Choroid plexus epithelial cell (primary cell): Measurements from ENCODE around the gene GGA3.

DNA sequence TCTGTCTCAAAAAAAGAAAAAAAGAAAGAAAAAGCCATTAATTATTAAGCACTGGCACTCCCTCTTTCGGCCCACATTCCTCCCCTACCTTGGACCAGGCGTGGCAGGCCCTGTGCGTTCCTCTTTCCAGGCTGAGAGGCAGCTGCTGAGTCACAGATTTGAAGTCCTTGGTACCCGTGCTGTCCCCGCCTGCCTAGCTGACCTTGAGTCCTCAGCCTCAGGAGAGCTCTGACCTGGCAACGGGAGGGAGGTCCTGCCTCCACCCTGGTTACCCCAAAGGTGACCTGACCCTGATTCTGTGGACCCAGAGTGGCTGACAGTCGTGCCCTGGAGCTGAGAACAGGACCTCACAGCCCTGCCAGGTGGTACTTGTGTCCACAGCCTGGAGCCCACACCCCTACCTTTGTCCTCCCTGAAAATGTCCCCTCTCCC is 4.3 kb downstream of the CDR2L start:
- RRBS: no CpG with 5 or more reads among the region's 7 CpGs

DNA sequence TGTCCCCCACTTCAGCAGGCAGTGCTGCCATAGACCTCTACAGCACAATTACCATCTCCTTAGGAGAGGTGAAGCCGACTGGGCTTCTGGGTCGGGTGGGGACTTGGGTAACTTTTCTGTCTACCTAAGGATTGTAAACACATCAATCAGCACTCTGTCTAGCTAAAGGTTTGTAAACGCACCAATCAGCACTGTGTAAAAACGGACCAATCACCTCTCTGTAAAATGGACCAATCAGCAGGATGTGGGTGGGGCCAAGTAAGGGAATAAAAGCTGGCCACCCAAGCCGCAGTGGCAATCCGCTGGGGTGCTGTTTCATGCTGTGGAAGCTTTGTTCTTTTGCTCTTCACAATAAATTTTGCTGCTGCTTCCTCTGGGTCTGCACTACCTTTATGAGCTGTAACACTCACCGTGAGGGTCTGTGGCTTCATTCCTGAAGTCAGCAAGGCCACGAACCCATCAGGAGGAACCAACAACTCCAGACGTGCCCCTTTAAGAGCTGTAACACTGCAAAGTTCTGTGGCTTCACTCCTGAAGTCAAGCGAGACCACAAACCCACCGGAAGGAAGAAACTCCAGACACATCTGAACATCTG is 12.7 kb downstream of the MRPL58 start:
- RRBS: no CpG with 5 or more reads among the region's 11 CpGs

- RRBS: no CpG with 5 or more reads among the region's 17 CpGs
Observed at GRCh38 chr17:75063925-75064772, 17.1 kb downstream of the KCTD2 start.

GRCh38 chr17:75088465-75088866 is 712 bp downstream of the SLC16A5 start:
- RRBS: no CpG with 5 or more reads among the region's 8 CpGs

DNA sequence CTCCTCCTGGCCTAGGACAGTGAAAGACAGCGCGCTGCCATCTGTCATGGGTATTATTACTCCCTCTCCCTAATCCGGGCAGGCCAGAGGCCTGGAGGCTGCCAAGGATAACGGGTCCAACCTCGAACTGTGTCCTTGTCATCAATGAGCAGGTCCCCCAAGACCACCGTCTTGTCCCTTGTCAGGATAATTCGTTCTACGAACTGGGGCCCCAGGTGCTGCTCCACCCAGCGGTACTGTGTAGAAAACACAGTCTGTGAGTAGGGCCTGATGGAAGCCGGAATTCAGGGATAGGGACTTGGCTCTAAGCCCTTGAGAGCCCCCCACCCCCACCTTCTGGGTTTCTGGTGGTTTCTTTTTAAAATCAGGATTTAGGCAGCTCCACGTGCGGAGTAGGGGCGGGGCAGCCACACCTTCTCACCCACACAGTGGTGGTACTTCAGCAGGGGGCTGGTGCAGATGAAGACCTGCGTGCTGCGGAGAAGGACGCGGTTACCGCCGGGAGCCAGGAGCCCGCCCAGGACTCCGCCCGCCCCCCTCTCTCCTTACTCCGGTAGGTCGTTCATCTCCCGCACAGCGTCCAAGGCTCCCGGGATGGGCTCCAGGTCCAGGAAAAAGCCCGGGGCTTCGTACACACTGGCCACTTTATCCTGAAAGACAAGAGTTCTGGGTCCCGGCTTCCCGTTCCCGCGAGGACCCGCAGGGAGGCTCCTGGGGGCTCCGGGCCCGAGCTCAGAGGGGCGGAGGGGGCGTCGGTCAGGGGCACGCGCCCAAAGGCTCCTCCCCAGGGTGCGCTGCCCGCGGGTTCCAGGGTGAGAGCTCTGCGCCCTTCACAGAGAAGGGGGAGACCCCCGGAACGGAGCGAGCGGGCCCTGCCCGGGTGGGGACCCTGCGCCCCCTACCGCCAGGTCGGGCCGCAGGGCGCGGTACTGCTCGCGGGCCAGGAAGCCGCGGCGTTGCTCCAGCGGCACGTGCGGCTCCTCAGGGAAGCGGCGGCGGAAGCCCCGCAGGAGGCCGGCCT is 600 bp downstream of the NT5C start:
- RRBS: 2% methylated on average over 12 of the region's 69 CpGs

DNA sequence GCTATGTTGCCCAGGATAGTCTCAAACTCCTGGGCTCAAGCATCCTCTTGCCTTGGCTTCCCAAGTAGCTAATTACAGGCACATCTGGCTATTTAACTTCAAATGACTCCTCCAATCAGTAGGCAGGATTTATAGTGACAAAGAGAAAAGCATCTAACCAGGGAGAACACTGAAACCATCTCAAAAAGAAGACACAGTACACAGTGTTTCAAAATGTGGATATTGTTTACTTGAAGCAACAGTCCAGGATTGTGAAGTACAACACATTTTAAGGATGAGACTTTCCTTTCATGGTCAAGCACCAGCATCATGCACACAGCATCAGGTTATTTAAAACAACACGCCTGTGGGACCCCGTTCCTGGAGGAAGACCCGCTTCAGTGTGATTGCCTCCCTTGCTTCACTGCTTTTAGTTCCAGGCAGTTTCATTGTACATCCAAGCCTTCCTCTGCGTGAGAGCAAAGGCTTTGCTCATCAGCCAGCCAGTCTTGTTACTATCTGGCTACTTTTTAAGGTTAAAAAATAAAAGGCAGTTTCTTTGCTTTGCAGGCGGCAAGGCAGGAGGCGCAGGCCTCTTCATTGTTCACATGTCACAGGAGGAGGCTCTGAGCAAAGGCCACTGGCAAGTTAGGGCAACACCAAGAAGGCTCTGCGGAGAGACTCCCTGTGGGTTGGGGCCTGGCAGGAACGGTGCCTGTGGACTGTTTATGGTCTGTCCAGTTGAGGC is 3.7 kb upstream of the NT5C start:
- RRBS: no CpG with 5 or more reads among the region's 8 CpGs

GRCh38 chr17:75234367-75234786 is 27.0 kb downstream of the GGA3 start:
- RRBS: no CpG with 5 or more reads among the region's 13 CpGs

DNA sequence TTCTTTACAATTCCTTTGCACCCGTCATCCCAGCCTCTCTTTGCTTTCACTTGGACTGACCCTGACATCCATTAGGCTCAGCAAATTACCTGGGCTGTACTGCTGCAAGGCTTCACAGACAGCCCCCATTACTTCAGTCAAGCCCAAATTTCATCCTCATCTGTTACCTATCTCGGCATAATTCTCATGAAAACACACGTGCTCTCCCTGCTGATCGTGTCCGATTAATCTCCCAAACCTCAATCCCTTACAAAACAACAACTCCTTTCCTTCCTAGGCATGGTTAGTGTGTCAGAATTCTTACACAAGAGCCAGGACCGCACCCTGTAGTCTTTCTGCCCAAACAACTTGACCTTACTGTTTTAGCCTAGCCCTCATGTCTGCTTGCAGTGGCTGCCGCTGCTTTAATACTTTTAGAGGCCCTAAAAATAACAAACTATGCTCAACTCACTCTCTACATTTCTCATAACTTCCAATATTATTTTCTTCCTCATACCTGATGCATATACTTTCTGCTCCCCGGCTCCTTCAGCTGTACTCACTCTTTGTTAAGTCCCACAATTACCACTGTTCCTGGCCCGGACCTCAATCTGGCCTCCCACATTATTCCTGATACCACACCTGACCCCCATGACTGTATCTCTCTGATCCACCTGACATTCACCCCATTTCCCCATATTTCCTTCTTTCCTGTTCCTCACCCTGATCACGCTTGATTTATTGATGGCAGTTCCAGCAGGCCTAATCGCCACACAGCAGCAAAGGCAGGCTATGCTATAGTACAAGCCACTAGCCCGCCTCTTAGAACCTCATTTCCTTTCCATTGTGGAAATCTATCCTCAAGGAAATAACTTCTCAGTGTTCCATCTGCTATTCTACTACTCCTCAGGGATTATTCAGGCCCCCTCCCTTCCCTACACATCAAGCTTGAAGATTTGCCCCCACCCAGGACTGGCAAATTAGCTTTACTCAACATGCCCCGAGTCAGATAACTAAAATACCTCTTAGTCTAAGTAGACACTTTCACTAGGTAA is 5.3 kb downstream of the GGA3 start:
- RRBS: no CpG with 5 or more reads among the region's 13 CpGs

DNA sequence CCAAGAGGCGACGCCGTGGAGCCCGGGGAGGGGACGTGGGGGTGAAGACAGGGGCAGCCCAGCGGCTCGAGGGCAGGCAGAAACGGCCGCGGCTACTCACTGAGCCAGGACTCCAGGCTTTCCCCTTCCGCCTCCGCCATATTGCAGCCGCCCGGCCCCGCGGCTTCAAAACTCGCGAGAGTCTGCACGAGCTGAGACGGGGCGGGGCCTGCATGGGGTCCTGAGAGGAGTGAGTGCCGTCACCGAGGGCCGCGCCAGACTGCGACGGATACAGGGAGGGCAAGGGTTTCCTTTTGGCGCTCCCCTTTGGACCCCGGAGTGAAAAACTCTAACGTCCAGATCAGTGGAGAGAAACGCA is at the start of gene GGA3:
GGA3 (minus strand) TSS at position 159 of the 358 bp plus-strand sequence.
- RRBS: 2% methylated on average over 4 of the region's 31 CpGs

- RRBS: under 1% methylated on average over 4 of the region's 35 CpGs
Observed at GRCh38 chr17:75393462-75394558, 11.7 kb downstream of the GRB2 start.

GRCh38 chr17:75404057-75404664 is 1.3 kb downstream of the GRB2 start:
- RRBS: no CpG with 5 or more reads among the region's 14 CpGs

- RRBS: no CpG with 5 or more reads among the region's 17 CpGs
Observed at GRCh38 chr17:75494247-75494881, 21.0 kb downstream of the CASKIN2 start.

GRCh38 chr17:75511516-75512615 is 3.5 kb downstream of the CASKIN2 start:
- RRBS: no CpG with 5 or more reads among the region's 13 CpGs

- RRBS: 9% methylated on average over 4 of the region's 13 CpGs
Observed at GRCh38 chr17:75514215-75514750, 1.1 kb downstream of the CASKIN2 start.

GRCh38 chr17:75517311-75518202 is 1.2 kb downstream of the TSEN54 start:
- RRBS: 6% methylated on average over 1 of the region's 11 CpGs

DNA sequence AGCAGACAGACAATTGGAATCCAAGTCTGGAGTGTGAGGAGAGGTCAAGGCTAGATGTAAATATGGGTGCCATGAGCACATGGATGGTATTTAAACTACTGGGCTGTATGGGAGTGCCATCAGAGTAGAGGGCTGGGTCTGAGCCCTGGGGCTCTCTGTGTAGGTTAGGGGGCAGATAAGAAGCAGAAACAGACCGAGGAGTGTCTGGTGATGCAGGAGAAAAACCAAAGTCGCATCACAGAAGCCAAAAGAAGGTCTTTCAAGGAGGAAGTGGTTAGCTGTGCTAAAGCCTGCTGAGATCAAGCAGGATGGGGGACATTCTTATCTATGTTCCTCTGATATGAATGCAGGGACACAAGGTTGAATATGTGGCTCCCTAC is 1.9 kb downstream of the TSEN54 start:
- RRBS: no CpG with 5 or more reads among the region's 2 CpGs

- RRBS: no CpG with 5 or more reads among the region's 13 CpGs
Observed at GRCh38 chr17:75625650-75626290, 7.5 kb upstream of the SMIM5 start.

DNA sequence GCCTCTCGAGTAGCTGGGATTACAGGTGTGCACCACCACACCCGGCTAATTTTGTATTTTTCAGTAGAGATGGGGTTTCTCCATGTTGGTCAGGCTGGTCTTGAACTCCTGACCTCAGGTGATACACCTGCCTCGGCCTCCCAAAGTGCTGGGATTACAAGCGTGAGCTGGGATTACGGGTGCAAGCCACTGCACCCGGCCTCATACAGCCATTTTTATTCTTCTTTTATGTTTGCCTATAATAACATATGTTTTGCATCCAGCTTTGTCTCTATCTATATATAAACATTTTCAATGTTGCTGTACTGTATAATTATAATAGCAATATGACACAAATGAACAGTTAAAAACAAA is 15.1 kb downstream of the SAP30BP start:
- RRBS: no CpG with 5 or more reads among the region's 6 CpGs

GRCh38 chr17:75692411-75693036 is 25.4 kb downstream of the SAP30BP start:
- RRBS: no CpG with 5 or more reads among the region's 6 CpGs

DNA sequence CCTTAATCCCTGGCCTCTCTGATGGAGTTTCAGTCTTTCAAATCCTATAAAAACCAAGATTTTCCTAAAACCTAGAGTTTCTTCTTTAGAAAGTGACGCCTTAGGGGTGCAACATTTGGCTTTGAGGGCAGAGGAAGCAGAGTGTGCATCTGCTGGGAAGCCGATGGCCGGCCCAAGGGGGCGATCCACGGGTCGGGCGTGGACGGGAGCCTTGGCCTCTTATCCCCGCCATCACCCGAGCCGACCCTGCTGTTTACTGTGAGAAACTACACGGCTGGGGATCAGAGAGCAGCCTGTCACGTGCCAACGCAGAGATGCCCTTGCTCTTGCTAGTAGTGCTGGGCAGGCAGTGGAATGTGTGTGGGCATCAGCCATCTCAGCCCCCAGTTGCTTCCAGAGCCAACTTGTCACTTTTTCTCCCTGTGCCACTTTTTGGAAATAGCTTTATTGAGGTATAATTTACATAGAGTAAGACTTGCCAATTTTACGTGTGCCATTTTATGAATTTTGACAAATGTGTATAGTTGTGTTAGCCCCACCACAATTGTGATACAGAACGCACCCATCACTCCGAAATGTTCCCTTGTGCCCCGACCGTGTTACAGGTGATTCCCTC is 26.7 kb upstream of the ITGB4 start:
- RRBS: no CpG with 5 or more reads among the region's 19 CpGs